ENCODE data around the gene CEP44.

DNA sequence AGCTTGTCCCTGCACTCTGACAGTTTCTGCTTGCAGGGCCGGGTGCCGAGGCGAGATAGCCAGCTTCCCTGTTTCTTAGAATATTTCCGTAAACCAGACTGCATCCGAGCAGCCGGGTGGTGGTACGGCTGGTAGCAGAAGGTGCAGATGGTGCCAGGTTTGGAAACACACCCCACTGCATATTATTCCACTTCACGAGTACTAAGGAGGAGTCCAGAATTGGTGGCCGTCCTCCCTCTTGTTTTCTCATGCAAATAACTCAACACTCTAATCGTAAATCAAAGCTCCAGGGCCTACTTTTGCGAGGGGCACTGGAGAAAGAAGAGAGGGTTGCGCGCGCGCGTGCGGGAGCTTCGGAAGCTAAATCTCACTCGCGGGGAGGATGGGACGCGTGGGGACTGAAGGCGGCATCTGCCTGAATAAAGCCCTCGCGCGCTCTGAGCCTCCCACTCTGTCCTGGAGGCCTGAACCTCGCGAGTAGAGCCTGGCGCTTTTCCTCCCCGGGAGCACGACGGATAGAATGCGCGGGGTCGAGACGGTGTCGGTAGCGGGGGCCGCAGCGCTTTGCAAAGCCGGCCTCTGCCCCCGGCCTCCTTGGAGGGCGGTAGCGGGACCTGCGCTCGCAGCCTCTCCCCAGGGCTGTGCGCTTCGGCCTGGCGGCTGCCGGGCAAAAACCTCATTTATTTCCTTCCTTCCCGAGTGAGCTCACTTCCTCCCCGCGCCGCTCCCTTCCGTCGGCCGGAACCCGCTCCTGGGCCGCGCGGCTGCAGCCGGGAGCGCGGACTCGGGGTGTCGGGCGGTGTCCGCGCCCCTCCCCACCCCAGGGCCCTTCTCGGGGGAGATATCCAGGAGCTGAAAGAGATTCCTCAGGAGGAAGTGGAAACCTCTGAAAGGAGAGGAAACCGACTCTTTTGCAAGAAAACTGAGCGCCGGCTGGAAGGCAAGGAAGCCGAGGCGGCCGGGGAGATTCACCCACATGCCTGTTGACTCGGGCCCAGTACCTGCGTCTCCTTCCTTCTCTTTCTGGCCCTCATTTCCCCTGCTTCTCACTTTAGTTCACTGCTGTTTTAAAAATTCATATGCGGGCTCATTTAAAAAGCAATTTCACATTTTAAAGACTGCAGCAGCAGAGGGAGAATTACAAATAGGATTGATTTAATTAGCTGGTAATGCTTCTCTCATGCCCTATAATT is 20.7 kb downstream of the HAND2 start:
- RRBS, result 13% methylated on average over 32 of the region's 79 CpGs

- RRBS, result 12% methylated on average over 16 of the region's 27 CpGs
Measured at GRCh38 chr4:173517633-173518430, 12.2 kb downstream of the HAND2 start.

DNA sequence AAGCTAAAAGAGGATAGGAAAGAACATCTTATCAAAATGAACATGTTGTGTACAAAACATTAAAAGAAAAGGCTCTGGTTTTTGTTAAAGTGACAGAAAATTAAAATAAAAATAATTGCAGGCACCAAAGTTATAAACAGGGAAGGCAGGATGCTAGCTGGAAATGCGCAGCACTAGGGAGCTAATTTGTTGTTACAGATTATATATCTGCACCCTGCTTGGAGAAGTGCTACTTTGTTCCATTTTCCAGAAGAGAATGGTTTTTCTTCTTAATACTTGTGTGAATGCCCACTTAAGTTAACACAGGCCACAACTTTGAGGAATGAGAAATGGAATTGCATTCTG is 6.3 kb upstream of the HAND2 start:
- RRBS, result no CpG with 5 or more reads among the region's 1 CpG

DNA sequence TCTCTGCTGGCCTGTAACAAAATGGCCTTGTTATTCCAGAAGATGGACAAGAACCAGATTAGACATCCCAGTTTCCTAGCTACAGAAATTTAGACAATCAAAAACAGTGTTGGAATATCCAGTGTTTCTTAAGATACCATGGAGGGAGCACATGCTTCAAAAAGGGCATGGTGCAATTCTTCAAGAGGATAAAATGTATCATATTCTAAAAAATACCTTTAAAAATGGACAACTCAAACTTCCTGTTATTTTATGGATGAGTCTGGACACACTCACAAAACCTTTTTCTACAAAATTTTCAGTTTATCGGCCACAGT is 294.4 kb downstream of the FBXO8 start:
- RRBS, result no CpG with 5 or more reads among the region's 1 CpG

GRCh38 chr4:174135767-174136248 is 147.7 kb downstream of the FBXO8 start:
- RRBS, result no CpG with 5 or more reads among the region's 12 CpGs

DNA sequence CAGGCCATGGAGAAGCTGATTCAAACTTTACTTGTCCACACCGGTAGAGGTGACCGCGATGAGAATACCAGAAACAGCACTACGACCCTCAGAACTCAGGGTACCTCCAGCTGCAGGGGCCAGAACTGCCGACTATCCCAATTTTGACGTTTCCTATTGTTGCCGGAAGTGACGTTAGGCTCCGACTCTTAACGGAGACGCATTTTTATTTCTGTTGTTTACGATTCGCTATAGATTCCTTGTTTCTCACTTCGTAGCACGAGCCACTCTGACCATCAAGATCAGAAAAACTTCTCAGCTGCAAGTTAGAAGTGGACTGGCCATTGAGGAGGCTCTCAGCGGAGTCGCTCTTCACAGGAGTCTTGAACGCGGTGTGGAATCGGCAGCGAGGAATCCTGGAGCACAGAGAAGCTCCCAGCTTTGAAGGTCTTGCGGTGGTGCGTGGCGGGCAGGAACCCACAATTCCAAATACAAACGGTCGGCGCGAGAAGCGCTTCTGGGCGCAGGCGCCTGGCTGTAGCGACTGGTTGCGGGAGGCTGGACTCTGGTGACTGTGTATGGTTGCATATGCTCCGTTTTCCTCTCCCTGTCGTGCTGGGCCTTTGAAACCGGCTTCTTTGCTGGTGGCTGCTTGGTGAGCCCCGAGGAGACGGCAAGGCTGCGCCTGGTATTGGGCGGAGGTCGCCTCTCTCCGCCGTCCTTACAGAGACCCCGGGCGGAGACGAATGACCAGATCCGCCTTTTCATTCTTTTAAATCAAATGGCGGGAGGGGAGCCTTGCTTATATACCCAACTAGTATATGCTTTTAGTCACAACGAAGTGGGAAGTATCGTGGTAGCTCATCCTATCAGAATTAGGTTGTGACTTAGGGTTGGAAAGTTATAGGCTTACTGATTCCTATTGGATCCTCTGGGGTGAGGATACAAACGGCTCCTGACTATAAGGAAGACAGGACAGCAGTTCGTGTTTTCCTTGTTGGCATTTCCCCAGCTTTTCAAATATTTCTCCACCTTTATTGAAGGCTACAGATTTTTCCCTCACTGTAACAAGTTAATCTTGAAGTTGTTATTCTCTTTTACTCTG is at the start of gene CEP44:
CEP44 (plus strand) TSS at position 405 of the 1,084 bp plus-strand sequence.
- RRBS, result 2% methylated on average over 12 of the region's 52 CpGs

DNA sequence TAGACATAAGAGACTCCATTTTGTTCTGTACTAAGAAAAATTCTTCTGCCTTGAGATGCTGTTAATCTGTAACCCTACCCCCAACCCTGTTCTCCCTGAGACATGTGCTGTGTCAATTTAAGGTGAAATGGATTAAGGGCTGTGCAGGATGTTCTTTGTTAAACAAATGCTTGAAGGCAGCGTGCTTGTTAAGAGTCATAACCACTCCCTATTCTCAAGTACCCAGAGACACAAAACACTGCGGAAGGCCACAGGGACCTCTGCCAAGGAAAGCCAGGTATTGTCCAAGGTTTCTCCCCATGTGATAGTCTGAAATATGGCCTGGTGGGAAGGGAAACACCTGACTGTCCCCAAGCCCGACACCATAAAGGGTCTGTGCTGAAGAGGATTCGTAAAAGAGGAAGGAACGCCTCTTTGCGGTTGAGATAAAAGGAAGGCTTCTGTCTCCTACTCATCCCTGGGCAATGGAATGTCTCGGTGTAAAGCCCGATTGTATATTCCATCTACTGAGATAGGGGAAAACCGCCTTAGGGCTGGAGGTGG is 117.2 kb downstream of the CEP44 start:
- RRBS, result no CpG with 5 or more reads among the region's 9 CpGs

GRCh38 chr4:174538116-174538517 is 15.8 kb upstream of the HPGD start:
- RRBS, result no CpG with 5 or more reads among the region's 2 CpGs

- RRBS, result no CpG with 5 or more reads among the region's 7 CpGs
Measured at GRCh38 chr4:174928023-174928675, 10.0 kb downstream of the ADAM29 start.

GRCh38 chr4:176230890-176231409 is 35.6 kb upstream of the SPATA4 start:
- RRBS, result no CpG with 5 or more reads among the region's 7 CpGs

- RRBS, result no CpG with 5 or more reads among the region's 8 CpGs
Measured at GRCh38 chr4:179465162-179465845, 2023.1 kb upstream of the AGA start.

GRCh38 chr4:181293007-181293377 is 950.2 kb upstream of the TENM3 start:
- RRBS, result no CpG with 5 or more reads among the region's 3 CpGs

- RRBS, result no CpG with 5 or more reads among the region's 2 CpGs
Measured at GRCh38 chr4:181770506-181770835, 472.7 kb upstream of the TENM3 start.

DNA sequence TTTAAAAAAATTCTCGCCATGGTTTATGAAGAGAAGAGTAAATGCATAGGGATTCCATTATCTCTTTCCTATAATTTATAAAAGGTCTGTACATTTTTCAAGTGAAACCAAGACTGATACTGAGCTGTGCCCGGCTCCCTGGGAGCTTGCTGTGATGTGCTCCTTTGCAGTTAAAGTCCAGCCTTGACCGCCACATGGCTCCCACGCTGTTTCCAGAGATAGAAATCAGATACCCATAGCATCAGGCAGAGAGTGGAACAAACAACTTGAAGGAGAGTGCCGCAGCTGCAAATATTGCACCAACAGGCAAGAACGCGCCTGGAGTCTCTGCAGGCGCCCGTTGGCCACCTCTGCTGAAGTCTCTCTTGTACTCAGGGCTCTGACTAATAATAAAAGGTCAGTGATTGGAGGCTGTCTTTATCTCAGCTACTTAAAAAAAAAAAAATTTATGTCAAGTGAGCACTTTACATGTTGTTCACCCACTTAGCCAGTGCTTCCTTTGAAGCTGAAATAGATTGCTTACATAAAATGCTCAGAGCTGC is 31.0 kb upstream of the TENM3 start:
- RRBS, result no CpG with 5 or more reads among the region's 9 CpGs

- RRBS, result no CpG with 5 or more reads among the region's 13 CpGs
Measured at GRCh38 chr4:182367050-182367815, 124.0 kb downstream of the TENM3 start.

DNA sequence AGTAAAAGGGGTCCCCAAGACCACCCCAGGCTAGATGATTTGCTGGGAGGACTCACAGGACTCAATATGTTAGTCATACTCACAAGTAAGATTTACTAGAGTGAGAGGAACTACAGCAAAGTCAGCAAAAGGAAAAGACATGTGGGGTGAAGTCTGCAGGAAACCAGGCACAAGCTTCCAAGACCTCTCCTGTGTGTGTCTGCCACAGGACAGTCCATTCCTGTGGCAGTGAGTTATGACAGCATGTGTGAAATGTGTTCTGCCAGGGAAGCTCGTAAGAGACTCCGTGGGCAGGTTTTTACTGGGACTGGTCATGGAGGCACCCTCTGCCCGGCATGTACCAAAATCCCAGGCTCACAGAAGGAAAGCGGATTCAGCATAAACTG is 288.3 kb downstream of the TENM3 start:
- RRBS, result 47% methylated on average over 1 of the region's 4 CpGs

GRCh38 chr4:182806107-182807333 is 110.7 kb downstream of the DCTD start:
- RRBS, result 13% methylated on average over 35 of the region's 73 CpGs

DNA sequence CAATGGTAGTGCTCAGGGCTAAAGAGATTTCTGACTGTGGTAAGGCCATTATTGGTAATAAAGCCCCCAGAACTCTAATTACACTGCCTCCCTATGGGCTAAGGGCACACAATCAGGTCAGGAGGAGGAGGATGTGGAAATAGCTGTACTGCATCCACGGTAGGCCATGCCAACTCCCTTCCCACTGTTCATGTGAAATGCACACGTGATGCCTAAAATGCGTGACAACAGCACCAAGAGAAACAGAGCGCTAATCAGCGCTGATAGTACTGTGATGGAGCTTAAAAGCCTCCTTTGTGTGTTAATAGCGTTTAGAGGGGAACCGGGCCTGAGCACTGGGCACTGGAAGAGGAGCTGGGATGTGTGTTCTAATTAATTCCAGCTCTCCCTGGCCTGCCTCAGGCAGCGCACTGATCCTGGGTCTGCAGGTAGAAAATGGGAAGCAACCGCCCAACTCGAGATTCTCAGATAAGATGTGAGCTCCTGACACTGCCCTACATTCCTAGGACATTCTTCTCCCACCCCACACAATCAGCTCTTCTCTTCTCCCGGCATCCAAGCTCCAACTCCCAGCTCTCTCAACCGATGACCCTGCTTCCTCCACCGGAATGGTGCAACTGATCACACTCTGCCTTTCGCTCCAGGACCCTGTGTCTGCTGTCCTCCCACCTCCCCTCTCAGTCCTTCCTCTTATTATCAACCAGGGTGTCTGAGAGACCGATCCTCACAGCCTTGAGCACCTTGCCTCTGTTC is 12.8 kb downstream of the DCTD start:
- RRBS, result 93% methylated on average over 3 of the region's 15 CpGs

- RRBS, result no CpG with 5 or more reads among the region's 12 CpGs
Measured at GRCh38 chr4:182922492-182923219, 5.5 kb upstream of the DCTD start.

Measured in zone of skin (tissue), 1 donor.